K562 (cell line): ENCODE measurements around the genes CLEC4M, CERS4 and RPS28.

GRCh38 chr19:7762908-7763483 lies at the start of gene CLEC4M:
TSS of gene CLEC4M (plus strand) at chr19:7763243.
- RAMPAGE, long total RNA, result no peak
- RRBS, result no CpG with 5 or more reads among the region's 6 CpGs
PRO-cap:
- standard, result no peak
- CoPRO, capped RNA only, 2 experiments, result no peak in any of the 2 experiments
- CoPRO, capped and uncapped RNA, 2 experiments, result no peak in any of the 2 experiments
- CoPRO, uncapped RNA only, 2 experiments, result no peak in any of the 2 experiments
CAGE:
- cytosol, long polyA plus RNA, result no peak
- long polyA plus RNA, result no peak
- nucleolus, long total RNA, result no peak
- nucleus, long polyA plus RNA, result start-site peak on the plus strand at chr19:7763153-7763204, 37 and 32 reads in 2 replicates

GRCh38 chr19:7799735-7800461 lies 30.1 kb upstream of the EVI5L start:
- RAMPAGE, long total RNA, result no peak
- RRBS, result no CpG with 5 or more reads among the region's 31 CpGs
PRO-cap:
- standard, result no peak
- CoPRO, capped RNA only, 2 experiments, result no peak in any of the 2 experiments
- CoPRO, capped and uncapped RNA, 2 experiments, result no peak in any of the 2 experiments
- CoPRO, uncapped RNA only, 2 experiments, result no peak in any of the 2 experiments
CAGE:
- cytosol, long polyA plus RNA, result no peak
- long polyA plus RNA, result no peak
- nucleolus, long total RNA, result no peak
- nucleus, long polyA plus RNA, result no peak

- RAMPAGE, long total RNA, result no peak
- RRBS, result 2% methylated on average over 27 of the region's 51 CpGs
PRO-cap:
- standard, result bidirectional peak, plus-strand start at chr19:7869684, minus-strand start at chr19:7869565
- CoPRO, capped RNA only, 2 experiments, result no peak in any of the 2 experiments
- CoPRO, capped and uncapped RNA, 2 experiments, result no peak in any of the 2 experiments
- CoPRO, uncapped RNA only, 2 experiments, result no peak in any of the 2 experiments
CAGE:
- cytosol, long polyA plus RNA, result no peak
- long polyA plus RNA, result no peak
- nucleolus, long total RNA, result no peak
- nucleus, long polyA plus RNA, result start-site peak on the minus strand at chr19:7869563-7869599, 13 and 8 reads in 2 replicates
These were observed 4.7 kb downstream of the PRR36 start for GRCh38 chr19:7869504-7869962.

DNA sequence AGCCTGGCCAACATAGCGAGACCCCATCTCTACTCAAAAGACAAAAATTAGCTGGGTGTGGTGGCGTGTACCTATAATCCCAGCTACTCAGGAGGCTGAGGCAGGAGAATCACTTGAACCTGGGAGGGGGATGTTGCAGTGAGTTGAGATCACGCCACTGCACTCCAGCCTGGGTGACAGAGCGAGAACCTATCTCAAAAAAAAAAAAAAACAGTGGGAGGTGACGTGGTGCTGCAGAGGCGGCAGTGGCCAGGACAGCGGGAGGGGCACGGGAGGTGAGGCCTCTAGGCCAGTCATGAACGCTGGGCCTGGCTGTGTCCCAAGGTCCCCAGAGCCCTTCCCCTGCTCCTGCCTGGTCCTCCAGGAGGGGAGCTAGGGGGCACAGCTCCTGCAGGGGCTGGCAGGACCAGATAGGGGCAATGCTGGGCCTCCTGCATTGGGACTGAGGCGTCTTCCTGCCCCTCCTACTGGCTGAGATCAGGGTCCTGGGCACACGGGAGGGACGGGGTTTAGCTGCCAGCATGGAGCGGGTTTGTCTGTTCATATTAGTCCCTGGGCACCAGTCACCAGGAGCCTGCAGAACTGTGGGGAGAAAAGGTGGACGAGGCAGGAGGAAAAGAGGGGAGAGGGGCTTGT lies 4.4 kb downstream of the MAP2K7 start:
- RAMPAGE, long total RNA, result no peak
- RRBS, result no CpG with 5 or more reads among the region's 14 CpGs
PRO-cap:
- standard, result no peak
- CoPRO, capped RNA only, 2 experiments, result no peak in any of the 2 experiments
- CoPRO, capped and uncapped RNA, 2 experiments, result no peak in any of the 2 experiments
- CoPRO, uncapped RNA only, 2 experiments, result no peak in any of the 2 experiments
CAGE:
- cytosol, long polyA plus RNA, result no peak
- long polyA plus RNA, result no peak
- nucleolus, long total RNA, result no peak
- nucleus, long polyA plus RNA, result no peak

- RAMPAGE, long total RNA, result no peak
- RRBS, result 3% methylated on average over 51 of the region's 115 CpGs
PRO-cap:
- standard, result bidirectional peak, plus-strand start at chr19:7925346, minus-strand start at chr19:7925312
- CoPRO, capped RNA only, 2 experiments, result peak in 1 of 2 experiments; most common plus-strand start chr19:7925405 (in 1); most common minus-strand start chr19:7925307 (in 1)
- CoPRO, capped and uncapped RNA, 2 experiments, result peak in 1 of 2 experiments; most common plus-strand start chr19:7925405 (in 1); most common minus-strand start chr19:7925312 (in 1)
- CoPRO, uncapped RNA only, 2 experiments, result no peak in any of the 2 experiments
CAGE:
- cytosol, long polyA plus RNA, result no peak
- long polyA plus RNA, result no peak
- nucleolus, long total RNA, result no peak
- nucleus, long polyA plus RNA, result no peak
These were observed 697 bp downstream of the CTXN1 start for GRCh38 chr19:7925002-7925873.

DNA sequence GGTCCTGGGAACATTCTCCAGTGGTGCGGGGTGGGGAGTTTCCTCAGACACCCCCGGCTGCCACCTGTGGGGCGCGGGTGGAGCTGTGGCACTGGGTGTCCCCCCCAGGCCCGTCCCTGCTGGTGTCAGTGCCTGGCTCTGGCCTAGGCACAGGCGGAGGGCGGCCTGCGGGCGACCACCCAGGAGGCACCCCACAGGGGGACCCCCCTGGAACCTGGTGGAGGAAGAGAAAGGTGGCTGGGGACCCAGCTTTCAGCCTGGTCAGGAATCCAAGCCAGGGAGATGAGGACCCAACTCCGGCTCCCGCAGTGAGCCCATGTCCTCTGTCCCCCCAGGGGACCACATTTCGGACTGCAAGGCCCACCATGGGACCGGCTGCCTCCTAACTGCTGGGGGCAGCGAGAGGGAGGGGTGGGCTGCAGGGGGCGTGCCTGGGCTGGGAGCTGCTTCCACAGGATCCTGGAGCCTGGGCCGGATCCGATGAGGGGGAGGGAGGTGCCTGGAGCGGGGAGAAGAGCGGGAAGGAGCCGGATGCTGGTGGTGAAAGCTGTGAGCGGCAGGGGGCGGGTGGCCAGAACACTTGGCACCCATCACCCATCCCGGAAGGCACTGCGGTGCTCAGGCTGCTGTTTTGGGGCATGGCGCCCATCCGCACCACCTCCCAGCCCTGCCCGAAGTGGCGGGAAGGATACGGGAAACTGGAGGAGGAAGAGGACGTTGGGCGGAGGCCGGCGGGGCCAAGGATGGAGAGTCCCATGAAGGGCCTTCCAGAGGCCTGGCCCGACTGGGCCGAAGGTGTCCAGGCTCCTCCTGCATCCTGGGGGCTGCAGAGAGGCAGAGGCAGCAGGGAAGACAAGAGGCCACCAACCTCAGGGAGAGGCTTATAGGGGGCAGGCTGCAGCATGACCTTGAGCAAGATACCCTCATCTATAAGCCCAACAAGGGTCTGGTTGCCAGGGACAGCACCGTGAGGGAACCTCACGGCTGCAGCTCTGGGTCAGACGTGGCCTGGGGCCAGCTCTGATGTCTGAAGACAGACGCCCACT lies 5.6 kb upstream of the CTXN1 start:
- RAMPAGE, long total RNA, result no peak
- RRBS, result 95% methylated on average over 15 of the region's 39 CpGs
PRO-cap:
- standard, result no peak
- CoPRO, capped RNA only, 2 experiments, result no peak in any of the 2 experiments
- CoPRO, capped and uncapped RNA, 2 experiments, result no peak in any of the 2 experiments
- CoPRO, uncapped RNA only, 2 experiments, result peak in 1 of 2 experiments; most common minus-strand start position 367 of the sequence (in 1)
CAGE:
- cytosol, long polyA plus RNA, result no peak
- long polyA plus RNA, result no peak
- nucleolus, long total RNA, result no peak
- nucleus, long polyA plus RNA, result no peak

GRCh38 chr19:7937829-7938440 lies 5.5 kb downstream of the TIMM44 start:
- RAMPAGE, long total RNA, result no peak
- RRBS, result no CpG with 5 or more reads among the region's 11 CpGs
PRO-cap:
- standard, result no peak
- CoPRO, capped RNA only, 2 experiments, result no peak in any of the 2 experiments
- CoPRO, capped and uncapped RNA, 2 experiments, result no peak in any of the 2 experiments
- CoPRO, uncapped RNA only, 2 experiments, result peak in 1 of 2 experiments; most common minus-strand start chr19:7938238 (in 1)
CAGE:
- cytosol, long polyA plus RNA, result no peak
- long polyA plus RNA, result no peak
- nucleolus, long total RNA, result no peak
- nucleus, long polyA plus RNA, result no peak

DNA sequence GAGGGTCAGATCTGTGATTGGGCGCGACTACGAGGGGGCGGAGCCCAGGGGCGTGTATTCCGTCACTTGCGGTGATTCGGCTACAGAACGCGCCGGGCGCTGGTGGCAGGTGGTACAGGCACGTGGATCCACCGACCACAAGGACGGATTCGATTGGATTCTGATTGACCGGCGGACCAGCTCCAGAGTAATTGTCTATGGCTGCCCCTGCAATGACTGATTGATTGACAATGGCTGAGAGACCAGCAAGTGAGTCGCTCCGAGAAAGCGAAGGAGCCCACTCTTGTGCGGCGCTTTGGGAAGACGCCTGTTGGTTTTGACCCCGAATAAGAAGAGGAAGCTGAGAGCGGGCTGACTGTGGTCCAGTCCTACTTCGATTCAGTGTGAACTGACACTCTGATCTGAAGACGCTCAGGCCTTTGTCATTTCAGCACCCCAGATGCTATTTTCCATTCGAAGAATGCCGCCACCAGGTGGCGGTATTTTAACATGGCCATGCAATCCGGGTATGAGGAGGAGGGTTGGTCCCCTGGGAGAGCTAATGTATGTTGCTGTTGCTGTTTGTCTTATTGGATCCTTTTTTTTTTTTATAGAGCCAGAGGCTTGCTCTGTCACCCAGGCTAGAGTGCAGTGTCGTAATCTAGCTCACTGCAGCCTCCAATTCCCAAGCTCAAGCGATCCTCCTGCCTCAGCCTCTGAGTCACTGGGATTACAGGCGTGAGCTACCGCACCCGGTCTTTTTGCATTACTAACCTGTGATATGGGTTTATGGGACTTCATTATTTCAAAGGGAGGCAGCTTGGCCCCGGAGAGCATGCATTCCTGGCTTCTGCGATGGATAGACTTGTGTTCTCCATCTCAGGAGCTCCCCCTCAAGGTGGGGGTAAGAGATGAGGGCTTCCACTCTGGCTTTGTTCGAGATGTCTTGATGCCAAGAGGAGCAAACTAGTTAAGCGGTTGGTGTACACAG lies 725 bp upstream of the TIMM44 start:
- RAMPAGE, long total RNA, result start-site peak on the plus strand centred at position 74 of the sequence, 25 bp wide, 75 and 25 reads in 2 replicates
- RRBS, result 2% methylated on average over 6 of the region's 41 CpGs
PRO-cap:
- standard, result bidirectional peak, plus-strand start at position 85 of the sequence, minus-strand start outside the sequence
- CoPRO, capped RNA only, 2 experiments, result peak in 2 of 2 experiments; most common plus-strand start position 85 of the sequence (in 2)
- CoPRO, capped and uncapped RNA, 2 experiments, result peak in 2 of 2 experiments; most common plus-strand start position 85 of the sequence (in 2)
- CoPRO, uncapped RNA only, 2 experiments, result peak in 2 of 2 experiments; most common plus-strand start position 83 of the sequence (in 1); most common minus-strand start position 328 of the sequence (in 1)
CAGE:
- cytosol, long polyA plus RNA, result no peak
- long polyA plus RNA, result no peak
- nucleolus, long total RNA, result no peak
- nucleus, long polyA plus RNA, result no peak

DNA sequence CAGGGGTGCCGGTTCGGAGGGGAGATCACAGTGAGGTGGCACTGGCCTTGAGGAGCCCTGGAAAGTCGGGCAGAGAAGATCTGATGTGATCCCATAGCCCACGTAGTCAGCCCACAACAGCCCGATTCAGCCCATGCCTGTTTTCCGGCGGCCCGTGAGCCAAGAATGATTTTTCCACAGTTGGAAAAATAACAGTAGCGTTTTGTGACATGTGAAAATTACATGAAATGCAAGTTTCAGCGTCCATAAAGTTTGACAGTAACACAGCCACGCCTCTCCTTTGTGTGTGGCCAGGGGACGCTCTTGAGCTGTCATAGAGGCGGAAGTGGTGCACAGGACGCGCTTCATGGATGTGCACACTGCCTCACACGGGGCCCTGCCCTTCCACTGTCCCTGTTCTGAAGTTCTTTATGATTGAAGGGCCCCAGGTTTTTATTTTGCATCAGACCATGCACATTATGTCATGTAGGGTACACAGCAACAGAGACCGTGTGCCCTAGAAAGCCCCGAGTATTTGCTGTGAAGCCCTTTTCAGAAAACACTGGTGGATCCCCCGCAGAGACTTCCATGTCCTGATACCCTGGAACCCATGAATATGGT lies 12.4 kb upstream of the ELAVL1 start:
- RAMPAGE, long total RNA, result no peak
- RRBS, result no CpG with 5 or more reads among the region's 19 CpGs
PRO-cap:
- standard, result no peak
- CoPRO, capped RNA only, 2 experiments, result no peak in any of the 2 experiments
- CoPRO, capped and uncapped RNA, 2 experiments, result no peak in any of the 2 experiments
- CoPRO, uncapped RNA only, 2 experiments, result peak in 2 of 2 experiments; most common plus-strand start position 435 of the sequence (in 2)
CAGE:
- cytosol, long polyA plus RNA, result no peak
- long polyA plus RNA, result no peak
- nucleolus, long total RNA, result no peak
- nucleus, long polyA plus RNA, result no peak

GRCh38 chr19:8050751-8051104 lies 1.8 kb upstream of the CCL25 start:
- RAMPAGE, long total RNA, result no peak
- RRBS, result no CpG with 5 or more reads among the region's 13 CpGs
PRO-cap:
- standard, result bidirectional peak, plus-strand start at chr19:8050898, minus-strand start at chr19:8050605
- CoPRO, capped RNA only, 2 experiments, result peak in 2 of 2 experiments; most common plus-strand start chr19:8050886 (in 1)
- CoPRO, capped and uncapped RNA, 2 experiments, result peak in 2 of 2 experiments; most common plus-strand start chr19:8050886 (in 2)
- CoPRO, uncapped RNA only, 2 experiments, result peak in 1 of 2 experiments; most common plus-strand start chr19:8050873 (in 1)
CAGE:
- cytosol, long polyA plus RNA, result no peak
- long polyA plus RNA, result no peak
- nucleolus, long total RNA, result no peak
- nucleus, long polyA plus RNA, result no peak

GRCh38 chr19:8194392-8194965 lies 14.7 kb upstream of the CERS4 start:
- RAMPAGE, long total RNA, result no peak
- RRBS, result no CpG with 5 or more reads among the region's 16 CpGs
PRO-cap:
- standard, result no peak
- CoPRO, capped RNA only, 2 experiments, result no peak in any of the 2 experiments
- CoPRO, capped and uncapped RNA, 2 experiments, result no peak in any of the 2 experiments
- CoPRO, uncapped RNA only, 2 experiments, result no peak in any of the 2 experiments
CAGE:
- cytosol, long polyA plus RNA, result no peak
- long polyA plus RNA, result no peak
- nucleolus, long total RNA, result no peak
- nucleus, long polyA plus RNA, result no peak

GRCh38 chr19:8209253-8210476 lies at the start of gene CERS4:
TSS of gene CERS4 (plus strand) at chr19:8209370.
- RAMPAGE, long total RNA, result no peak
- RRBS, result 8% methylated on average over 74 of the region's 105 CpGs
PRO-cap:
- standard, result unidirectional peak, plus-strand start at chr19:8209376
- CoPRO, capped RNA only, 2 experiments, result peak in 2 of 2 experiments; most common plus-strand start chr19:8209376 (in 2)
- CoPRO, capped and uncapped RNA, 2 experiments, result peak in 2 of 2 experiments; most common plus-strand start chr19:8209376 (in 2)
- CoPRO, uncapped RNA only, 2 experiments, result no peak in any of the 2 experiments
CAGE:
- cytosol, long polyA plus RNA, result no peak
- long polyA plus RNA, result no peak
- nucleolus, long total RNA, result no peak
- nucleus, long polyA plus RNA, result no peak

- RAMPAGE, long total RNA, result start-site peak on the plus strand at chr19:8321497-8321537, 24,862 and 12,256 reads in 2 replicates
- RRBS, result 3% methylated on average over 6 of the region's 62 CpGs
PRO-cap:
- standard, result bidirectional peak, plus-strand start at chr19:8321497, minus-strand start at chr19:8321375
- CoPRO, capped RNA only, 2 experiments, result peak in 2 of 2 experiments; most common plus-strand start chr19:8321500 (in 2)
- CoPRO, capped and uncapped RNA, 2 experiments, result peak in 2 of 2 experiments; most common plus-strand start chr19:8321500 (in 2)
- CoPRO, uncapped RNA only, 2 experiments, result peak in 2 of 2 experiments; most common plus-strand start chr19:8321610 (in 1); most common minus-strand start chr19:8321881 (in 1)
CAGE:
- cytosol, long polyA plus RNA, result start-site peak on the plus strand at chr19:8321493-8321497, 30 and 19 reads in 2 replicates
- long polyA plus RNA, result no peak
- nucleolus, long total RNA, result no peak
- nucleus, long polyA plus RNA, result no peak
These were observed at the start of gene RPS28 for GRCh38 chr19:8321435-8322423. TSS of gene RPS28 (plus strand) at chr19:8321496.

- RAMPAGE, long total RNA, result no peak
- RRBS, result no CpG with 5 or more reads among the region's 10 CpGs
PRO-cap:
- standard, result no peak
- CoPRO, capped RNA only, 2 experiments, result no peak in any of the 2 experiments
- CoPRO, capped and uncapped RNA, 2 experiments, result no peak in any of the 2 experiments
- CoPRO, uncapped RNA only, 2 experiments, result no peak in any of the 2 experiments
CAGE:
- cytosol, long polyA plus RNA, result no peak
- long polyA plus RNA, result no peak
- nucleolus, long total RNA, result no peak
- nucleus, long polyA plus RNA, result no peak
These were observed 3.2 kb downstream of the RPS28 start for GRCh38 chr19:8324528-8324871.

DNA sequence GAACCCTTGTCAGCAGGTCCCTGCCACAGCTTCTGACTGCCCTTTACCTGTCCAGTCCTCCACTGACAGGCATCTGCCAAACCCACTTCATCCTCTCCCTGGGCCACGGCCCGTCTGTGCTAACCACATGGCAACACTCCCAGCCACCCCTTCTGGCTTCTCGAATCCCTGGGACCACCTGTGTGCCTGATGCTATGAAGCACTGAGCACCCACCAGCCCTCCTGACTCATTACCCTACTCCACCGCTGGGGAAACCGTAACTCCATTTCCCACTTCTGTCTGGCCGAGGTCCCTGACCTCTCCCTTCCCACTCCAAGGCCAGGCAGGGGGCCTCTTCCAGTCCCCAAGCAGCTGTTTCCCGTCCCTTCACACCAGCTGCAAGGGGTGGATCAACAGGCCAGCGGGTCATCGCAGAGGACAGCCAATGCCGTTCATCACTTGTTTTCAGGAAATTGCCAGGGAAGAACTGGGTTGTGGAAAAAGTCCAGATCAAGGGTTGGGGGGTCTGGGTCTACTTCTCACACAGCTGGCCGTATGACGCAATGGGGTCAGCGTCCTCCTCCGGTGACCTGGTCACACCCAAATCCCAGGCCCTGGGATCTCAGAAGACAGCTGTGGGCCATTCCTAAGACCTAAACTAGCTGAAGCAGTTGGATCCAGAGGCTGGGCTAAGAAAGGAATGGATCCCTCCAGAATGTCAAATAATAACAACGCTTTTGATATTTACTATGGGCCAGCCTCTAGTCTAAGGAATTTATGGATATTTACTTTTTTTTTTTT lies 2.4 kb downstream of the KANK3 start:
- RAMPAGE, long total RNA, result no peak
- RRBS, result no CpG with 5 or more reads among the region's 15 CpGs
PRO-cap:
- standard, result no peak
- CoPRO, capped RNA only, 2 experiments, result no peak in any of the 2 experiments
- CoPRO, capped and uncapped RNA, 2 experiments, result no peak in any of the 2 experiments
- CoPRO, uncapped RNA only, 2 experiments, result no peak in any of the 2 experiments
CAGE:
- cytosol, long polyA plus RNA, result no peak
- long polyA plus RNA, result no peak
- nucleolus, long total RNA, result no peak
- nucleus, long polyA plus RNA, result no peak

- RAMPAGE, long total RNA, result no peak
- RRBS, result 61% methylated on average over 3 of the region's 14 CpGs
PRO-cap:
- standard, result no peak
- CoPRO, capped RNA only, 2 experiments, result no peak in any of the 2 experiments
- CoPRO, capped and uncapped RNA, 2 experiments, result no peak in any of the 2 experiments
- CoPRO, uncapped RNA only, 2 experiments, result no peak in any of the 2 experiments
CAGE:
- cytosol, long polyA plus RNA, result no peak
- long polyA plus RNA, result no peak
- nucleolus, long total RNA, result no peak
- nucleus, long polyA plus RNA, result no peak
These were observed 1.9 kb downstream of the ANGPTL4 start for GRCh38 chr19:8365734-8366334.

GRCh38 chr19:8366384-8366671 lies 2.4 kb downstream of the ANGPTL4 start:
- RAMPAGE, long total RNA, result no peak
- RRBS, result no CpG with 5 or more reads among the region's 1 CpG
PRO-cap:
- standard, result no peak
- CoPRO, capped RNA only, 2 experiments, result no peak in any of the 2 experiments
- CoPRO, capped and uncapped RNA, 2 experiments, result no peak in any of the 2 experiments
- CoPRO, uncapped RNA only, 2 experiments, result no peak in any of the 2 experiments
CAGE:
- cytosol, long polyA plus RNA, result no peak
- long polyA plus RNA, result no peak
- nucleolus, long total RNA, result no peak
- nucleus, long polyA plus RNA, result no peak